ENCODE measurements around the gene NSMCE1.

GRCh38 chr16:25109599-25109914, 2.0 kb upstream of the LCMT1 start:
- PRO-cap = no peak

DNA sequence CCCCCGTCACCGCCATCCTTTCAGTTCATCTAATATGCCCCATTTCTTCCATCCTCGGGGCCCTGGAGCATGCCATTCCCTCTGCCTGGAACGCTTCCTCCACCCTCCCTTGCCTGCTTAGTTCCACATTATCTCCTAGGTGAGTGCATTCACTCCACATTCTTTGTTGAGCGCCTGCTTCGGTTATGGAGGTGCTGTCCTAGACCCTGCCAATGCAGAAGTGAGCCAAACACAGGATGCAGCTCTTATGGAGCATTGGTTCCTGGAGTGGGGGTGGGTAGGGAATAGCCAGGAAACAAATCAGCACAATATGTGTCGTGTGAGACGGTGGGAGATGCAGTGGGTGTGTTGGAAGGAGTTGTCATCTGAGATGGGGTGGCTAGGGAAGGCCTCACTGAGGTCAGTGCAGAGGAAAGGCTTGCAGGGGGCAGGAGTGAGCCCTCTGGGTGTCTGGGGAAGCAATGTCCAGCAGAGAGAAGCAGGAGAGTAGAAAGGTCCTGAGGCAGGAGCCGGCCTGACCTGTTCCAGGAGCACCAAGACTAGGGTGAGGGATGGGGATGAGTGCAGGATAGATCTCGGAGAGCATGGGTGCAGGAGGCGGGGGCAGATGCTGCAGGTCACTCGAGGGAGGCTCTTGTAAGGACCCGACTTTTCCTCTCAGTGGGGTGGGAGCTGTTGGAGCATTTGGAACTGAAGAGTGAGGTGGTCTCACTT, 6.9 kb downstream of the LCMT1 start:
- PRO-cap = no peak

GRCh38 chr16:25246656-25247291, 10.9 kb downstream of the ZKSCAN2 start:
- PRO-cap = no peak

DNA sequence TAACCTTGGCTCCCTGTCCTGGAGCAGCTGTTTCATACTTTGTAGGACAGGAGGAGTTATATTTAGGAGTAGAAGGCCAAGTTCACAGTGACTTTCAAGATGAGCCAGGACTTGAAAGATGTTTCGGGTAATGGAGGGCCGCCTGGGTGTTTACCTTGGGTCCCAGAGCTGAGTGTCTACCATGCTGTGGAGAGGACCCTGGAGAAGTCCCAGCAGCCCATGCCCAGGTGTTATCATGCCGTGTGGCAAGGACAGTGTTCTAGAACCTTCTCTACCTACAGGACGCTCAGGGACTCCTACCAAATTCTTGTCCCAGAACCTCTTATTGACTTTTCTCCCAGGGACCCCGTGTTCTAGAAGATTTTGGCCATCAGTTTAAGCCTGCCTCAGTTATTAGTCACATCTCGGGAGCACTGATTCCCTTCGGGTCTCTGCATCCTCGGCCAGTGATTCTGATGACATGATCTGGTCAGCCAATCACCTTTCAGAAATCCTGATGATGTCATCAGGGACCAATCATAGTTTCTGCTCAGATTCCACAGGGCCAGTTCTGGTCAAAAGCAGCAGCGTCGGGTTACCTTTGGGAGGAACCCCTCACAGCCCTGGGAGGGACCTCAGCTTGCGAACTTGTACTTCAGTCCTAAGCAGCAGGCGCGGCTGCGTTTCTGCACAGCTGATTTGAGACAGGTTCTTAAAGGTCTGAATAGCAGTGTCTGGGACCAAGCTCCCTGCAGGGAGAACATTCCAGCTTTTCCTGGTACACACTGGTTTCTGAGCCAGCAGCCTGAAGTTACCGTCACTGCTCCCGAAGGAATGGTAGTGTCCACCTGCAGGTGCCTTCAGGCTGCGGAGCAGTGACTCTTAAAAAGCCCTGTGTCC, 13.8 kb downstream of the KDM8 start:
- PRO-cap = no peak

GRCh38 chr16:27226511-27226840, 23.1 kb downstream of the KDM8 start:
- PRO-cap = no peak

DNA sequence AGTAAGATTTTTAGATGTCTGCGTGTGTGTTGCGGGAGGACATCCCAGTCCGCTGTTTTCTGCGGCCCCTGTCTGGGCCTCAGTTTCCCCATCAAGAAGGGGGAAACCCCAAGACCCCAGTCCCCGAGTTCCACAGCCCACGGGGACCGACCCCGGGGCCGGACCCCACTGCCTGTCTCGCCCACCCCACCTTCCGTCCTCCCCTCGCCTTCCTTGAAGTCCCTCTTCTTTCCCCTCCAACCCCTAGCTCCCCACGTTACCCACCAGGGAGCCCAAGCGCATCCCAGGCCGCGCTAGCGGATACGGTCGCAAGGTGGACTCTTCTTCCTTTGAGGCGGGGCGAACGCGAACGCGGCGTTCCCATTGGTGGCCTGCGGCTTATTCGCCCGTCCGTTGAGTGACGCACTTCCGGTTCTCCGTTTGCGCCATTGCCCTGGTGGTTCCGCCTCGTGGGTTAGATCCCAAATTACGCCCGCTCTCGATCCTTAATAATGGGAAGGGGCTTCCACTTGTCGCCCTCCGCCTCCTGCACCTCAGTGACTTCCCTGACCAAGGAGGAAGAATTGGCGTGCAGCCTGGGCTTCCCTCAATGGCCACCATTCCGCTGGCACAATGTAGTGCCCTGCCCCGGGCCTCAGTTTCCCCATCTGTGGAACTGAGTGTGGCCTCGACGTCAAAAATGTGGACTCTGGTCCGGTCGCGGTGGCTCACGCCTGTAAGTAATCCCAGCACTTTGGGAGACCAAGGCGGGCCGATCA, at the start of gene NSMCE1:
NSMCE1 (minus strand) TSS at position 331 of the 758 bp plus-strand sequence.
- PRO-cap = bidirectional peak, plus-strand start at position 411 of the sequence, minus-strand start at position 295 of the sequence

- PRO-cap = no peak
Measured at GRCh38 chr16:27317932-27318797, 4.4 kb downstream of the IL4R start.

DNA sequence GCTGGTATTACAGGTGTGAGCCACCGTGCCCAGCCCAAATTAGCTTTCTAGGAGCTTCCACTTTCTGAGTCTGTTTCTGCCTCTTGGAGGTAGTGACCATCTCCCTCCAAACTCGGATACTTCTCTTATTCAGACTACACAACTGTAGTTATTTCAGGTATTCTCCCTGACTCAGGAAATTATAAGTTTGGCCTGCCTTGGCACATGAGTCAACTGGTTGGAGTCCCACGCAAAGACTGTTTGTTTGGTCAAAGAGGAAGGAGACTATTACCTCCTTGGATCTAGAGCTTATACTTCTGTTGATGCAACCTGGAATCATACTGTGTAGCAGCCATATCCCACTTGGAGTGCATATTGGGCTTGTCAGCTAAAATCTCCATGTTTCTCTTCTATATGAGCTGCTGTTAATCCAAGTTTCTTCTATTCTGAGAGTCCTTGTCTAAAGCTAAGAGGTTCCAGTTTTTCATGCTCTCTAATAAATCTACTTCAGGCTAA, 7.5 kb downstream of the IL4R start:
- PRO-cap = no peak

GRCh38 chr16:27407842-27408522, 6.0 kb downstream of the IL21R start:
- PRO-cap = no peak

GRCh38 chr16:27426860-27427438, 25.0 kb downstream of the IL21R start:
- PRO-cap = no peak

DNA sequence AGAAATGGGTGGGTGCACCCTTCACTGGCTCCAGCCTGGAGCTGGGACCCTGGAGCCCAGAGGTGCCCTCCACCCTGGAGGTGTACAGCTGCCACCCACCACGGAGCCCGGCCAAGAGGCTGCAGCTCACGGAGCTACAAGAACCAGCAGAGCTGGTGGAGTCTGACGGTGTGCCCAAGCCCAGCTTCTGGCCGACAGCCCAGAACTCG, 46.5 kb downstream of the IL21R start:
- PRO-cap = no peak

- PRO-cap = no peak
Measured at GRCh38 chr16:27532265-27532704, 17.4 kb downstream of the GTF3C1 start.

DNA sequence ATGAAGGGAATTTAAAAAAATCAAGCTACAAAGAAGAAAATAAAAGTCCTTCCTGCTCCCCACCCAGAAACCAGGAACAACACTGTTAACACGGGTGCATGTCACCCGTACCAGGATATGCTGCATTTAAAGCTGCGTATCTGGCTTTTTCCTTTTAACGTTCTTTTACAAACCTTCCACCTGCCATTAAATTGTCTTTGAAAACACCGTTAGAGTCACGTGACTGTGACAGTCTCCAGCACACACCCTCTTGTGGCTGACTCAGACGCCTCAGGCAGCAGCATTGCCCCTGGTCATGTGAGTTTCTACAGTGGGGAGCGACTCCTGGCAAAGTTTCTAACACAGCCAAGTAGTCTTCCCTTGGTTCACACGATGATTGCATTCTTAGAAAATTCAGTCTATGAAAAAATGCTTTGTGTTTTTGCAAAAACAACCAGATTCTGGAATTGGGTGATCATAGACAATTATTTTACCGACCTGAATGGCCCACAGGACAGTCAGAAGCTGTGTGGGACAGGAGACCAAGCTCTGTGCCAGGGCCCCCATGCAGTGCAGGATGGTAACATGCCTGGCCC, 199.0 kb downstream of the KATNIP start:
- PRO-cap = no peak

DNA sequence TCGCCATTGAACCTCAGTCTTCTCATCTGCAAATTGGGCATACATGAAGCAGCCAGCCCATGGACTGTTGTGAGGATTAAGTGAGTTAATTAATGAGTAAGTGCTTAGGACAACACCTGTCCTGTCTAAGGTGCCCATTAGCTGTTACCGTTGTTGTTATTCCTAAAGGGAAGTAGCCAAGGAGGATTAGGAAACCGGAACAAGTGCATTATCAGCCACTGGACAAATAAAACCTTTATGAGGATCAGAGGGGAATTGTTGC, 169.4 kb downstream of the GSG1L start:
- PRO-cap = no peak

- PRO-cap = no peak
Measured at GRCh38 chr16:28089873-28090224, 26.3 kb upstream of the GSG1L start.

DNA sequence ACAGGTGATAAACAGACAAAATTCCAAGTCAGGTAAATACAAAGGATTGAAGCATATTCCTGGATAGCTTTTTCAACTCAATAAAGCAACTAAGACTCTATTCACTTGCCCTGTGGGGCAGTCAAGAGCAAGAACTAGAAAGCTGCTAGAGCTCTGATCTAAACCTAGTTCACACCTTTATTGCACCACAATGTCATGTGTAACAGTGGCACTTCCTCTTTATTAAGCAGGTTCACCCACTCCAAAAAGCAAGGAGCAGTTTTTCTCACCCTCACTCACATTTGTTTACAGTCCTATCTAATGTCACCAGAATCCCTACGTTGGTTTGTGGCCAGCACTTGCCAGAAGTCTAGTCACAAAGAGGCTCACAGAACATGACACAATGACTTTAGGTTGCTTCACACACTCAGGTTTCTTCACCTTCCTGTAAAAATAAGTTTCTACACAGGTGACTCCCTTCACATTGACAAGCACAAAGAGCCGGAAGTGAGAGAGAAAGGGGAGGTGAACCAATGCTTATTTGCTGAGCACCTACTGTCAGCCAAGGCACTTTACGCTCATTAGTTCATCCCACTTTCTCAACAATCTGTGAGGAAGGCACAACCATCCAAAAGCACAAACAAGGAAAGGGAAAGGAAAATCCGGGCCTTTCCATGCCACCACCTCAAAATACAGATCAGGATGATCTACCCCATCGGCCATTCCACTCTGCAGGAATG, 70.7 kb downstream of the XPO6 start:
- PRO-cap = bidirectional peak, plus-strand start at position 526 of the sequence, minus-strand start at position 136 of the sequence

DNA sequence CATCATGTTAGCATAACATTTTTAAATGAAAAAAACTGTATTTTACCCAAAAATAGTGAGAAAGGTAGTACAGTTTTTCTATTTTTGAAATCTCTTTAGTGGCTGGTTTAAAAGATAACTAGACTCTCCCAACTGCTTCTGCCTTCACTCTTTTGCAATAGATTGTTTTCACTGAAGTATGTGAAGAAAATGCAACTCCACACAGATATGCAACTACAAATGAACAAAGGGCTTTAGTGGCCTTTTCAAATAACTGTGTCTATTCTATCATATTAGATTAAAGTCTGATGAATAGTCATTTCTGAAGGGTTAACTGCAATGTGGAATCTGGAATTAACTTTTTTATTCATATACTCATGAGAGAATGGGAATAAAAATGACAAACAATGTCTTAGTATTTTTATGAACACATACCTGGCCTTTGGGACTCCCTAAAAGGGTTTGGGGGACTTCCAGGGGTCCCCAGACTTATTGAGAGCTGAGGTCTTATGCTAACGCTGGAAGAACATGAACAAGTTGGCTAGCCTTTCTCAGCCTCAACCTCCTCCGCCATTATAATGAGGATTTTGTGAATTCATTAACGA, 50.8 kb downstream of the XPO6 start:
- PRO-cap = no peak

DNA sequence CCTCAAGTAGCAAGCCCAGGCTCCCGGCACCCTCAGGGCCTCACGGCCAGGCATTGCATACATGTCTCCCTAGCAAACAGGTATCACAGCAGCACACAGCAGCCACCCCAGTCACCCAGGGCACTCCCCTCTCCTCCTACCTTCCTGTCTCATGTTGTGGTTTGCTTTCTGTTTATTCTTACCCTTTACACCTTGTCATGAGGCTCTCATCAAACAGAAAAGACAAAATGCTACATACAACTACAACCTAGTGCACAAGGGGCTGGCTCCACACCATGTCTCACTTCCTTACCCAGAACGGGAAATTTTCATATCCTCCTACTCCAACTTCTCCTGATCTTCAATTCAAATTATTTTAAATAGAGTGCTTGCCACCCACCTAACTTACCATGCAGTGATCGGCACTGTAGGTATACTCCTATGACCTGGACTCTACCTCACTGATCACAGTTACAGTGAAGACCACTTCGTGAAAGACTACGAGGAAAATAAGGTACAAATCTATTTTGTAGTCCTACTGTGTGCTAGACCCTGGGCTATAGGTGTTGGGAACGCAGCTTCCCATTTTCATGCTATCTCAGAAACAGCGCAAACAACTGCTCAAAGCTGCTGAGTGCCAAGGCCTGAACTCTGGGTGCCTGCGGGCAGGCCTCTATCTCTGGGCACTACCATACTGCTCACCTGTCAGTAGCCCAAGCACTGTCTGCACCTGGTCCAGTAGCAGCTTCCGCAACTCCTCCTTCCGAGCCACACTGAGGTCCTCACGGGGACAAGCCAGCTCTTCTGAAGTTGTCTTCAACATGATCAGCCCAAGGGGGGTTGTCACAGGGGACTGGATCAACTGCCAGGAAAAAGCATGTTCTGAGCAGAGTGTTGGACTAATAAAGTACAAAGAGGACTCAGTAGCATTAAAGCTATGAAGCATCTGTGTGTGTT, 42.4 kb downstream of the XPO6 start:
- PRO-cap = no peak

DNA sequence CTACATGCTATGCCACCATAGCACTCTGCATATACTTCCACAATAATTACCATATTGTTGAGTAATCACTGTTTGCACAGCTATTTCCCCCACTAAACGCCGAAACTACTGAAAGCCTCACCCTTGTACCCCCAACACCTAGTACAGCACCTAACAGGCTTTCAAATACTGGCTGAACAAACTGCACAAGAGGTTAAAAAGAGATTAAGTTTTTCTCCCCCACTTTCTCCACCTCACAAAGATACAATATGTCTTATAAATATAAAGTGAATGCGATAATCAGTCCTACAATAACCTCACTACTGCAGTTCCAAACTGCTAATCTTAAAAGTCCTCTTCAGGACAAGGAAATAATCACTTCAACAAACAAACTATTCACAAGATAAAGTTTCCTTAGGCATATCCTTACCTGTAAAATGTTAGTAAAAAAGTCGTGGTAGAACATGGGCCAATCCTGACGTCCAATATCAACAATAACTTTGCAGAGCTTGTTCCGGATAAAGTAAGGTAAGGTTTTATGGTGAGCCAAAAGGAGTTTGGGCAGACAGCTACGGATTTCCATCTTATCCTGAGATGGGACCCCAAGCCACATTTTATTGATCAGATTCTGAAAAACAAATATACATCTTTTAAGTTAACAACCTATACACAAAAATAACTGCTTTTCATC, 36.1 kb downstream of the XPO6 start:
- PRO-cap = no peak

- PRO-cap = unidirectional peak, plus-strand start at chr16:28187169
Measured at GRCh38 chr16:28186659-28187357, 25.0 kb downstream of the XPO6 start.

Data from pulmonary lymph node (tissue), 1 donor.